Foreskin keratinocyte (primary cell): Measurements from ENCODE around the gene CEP85L.

- RAMPAGE, total RNA: no peak
Measured at GRCh38 chr6:116221006-116221450, 32.8 kb downstream of the TSPYL4 start.

DNA sequence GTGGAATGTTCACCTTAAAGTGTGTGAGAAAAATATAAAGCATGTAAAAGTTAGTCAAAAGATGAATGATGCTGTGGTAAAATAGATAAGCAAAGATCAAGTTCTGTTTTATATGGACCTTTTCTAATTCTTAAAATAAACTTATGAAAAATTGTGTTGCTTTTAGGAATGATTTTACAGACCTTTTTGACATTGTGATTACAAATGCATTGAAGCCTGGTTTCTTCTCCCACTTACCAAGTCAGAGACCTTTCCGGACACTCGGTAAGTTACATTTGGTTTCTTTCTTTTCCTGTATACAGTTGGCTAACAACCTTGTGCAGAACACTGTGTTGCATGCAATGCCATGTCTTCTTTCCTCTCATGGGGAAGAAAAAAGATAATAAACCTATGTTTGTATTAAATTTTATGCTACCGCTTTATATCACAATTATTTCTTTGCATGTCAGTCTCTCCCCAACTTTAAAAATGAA is 31.0 kb downstream of the TSPYL4 start:
- RAMPAGE, total RNA: no peak

GRCh38 chr6:116268850-116269475 is 10.8 kb downstream of the TSPYL1 start:
- RAMPAGE, total RNA: no peak

DNA sequence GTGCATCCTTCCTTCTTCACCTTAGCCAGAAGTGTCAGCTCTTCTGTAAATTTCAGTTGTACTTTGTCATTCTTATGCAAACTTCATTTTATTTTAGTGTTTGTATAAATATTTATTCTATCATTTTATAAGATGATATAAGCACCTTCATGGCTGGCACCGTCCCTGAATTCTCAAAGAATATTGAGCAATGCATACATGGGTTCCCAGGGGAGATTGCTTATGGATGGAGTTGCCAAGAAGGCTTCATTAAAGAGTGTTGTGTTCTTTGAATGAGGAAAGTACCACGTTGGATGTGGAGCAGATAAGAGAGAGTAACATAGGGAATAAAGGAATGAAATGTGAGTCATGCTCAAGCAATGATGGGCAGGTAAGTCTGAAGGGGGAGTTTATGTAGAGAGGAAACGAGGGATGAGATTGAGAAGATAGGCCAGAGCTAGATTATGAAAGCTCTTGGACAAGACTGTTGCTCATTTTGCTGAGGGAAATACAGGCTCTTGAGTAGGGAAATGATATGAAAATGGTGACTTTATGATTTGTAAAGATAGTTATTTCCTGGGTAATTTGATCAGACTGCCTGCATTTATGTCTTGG is 10.3 kb downstream of the DSE start:
- RAMPAGE, total RNA: no peak

DNA sequence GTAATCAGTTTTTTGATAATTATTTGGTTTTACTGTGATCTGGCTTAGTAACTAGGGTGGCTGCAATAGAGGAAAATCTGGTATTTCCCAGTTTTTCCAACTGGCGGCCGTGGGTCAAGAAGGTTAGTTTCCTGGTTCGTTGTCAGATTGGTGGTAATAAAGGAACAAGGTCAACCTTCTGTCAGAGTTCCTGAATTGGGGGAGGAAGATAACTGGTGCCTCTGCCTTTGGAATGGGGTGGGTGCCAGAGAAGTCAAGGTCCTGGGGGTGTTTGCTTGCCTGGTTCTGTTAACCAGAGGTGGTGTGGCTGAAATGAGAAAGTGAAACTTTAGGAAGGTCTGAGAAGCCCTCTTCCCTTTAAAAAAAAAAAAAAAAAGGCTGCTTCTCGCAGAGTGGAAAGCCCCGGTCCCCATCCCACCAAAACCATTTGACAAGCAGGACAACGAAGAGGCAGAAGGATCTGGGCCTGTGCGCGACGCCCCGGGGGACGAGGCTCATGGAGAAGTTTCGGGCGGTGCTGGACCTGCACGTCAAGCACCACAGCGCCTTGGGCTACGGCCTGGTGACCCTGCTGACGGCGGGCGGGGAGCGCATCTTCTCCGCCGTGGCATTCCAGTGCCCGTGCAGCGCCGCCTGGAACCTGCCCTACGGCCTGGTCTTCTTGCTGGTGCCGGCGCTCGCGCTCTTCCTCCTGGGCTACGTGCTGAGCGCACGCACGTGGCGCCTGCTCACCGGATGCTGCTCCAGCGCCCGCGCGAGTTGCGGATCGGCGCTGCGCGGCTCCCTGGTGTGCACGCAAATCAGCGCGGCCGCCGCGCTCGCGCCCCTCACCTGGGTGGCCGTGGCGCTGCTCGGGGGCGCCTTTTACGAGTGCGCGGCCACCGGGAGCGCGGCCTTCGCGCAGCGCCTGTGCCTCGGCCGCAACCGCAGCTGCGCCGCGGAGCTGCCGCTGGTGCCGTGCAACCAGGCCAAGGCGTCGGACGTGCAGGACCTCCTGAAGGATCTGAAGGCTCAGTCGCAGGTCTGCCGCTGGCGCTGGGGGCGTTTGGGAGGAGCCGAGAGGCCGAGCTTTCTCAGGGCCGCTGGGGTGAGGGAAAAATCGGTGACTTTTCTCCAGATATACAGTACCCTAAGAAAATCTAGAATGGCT is 634 bp downstream of the CALHM6 start:
- RAMPAGE, total RNA: no peak

DNA sequence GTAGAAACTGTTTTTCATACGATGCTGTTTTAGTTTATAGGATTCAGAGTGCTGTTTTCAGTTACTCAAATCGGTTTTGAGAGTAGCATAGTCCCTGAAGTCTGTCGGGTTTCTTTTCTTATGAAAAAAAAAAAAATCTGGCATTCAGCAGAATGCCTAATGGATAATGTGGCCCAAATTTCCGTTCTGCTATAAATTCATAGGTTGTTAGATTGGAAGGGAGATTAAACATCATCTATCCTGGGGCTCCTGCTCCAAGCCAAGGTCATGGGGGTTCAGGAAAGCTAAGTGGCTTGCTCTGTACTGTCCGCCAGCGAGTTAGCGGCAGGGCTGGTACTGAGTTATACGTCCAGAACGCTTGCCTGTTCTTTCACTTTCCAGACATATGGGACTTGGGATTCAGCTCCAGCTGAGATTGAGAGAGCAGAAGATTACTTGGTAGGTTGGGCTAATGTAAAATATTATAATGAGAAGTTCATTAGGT is 779 bp downstream of the RWDD1 start:
- RAMPAGE, total RNA: no peak

- RAMPAGE, total RNA: no peak
Measured at GRCh38 chr6:117425373-117425861, 325 bp downstream of the ROS1 start.

- RAMPAGE, total RNA: no peak
Measured at GRCh38 chr6:117908376-117908869, 1.4 kb downstream of the SLC35F1 start.

- RAMPAGE, total RNA: no peak
Measured at GRCh38 chr6:117999134-117999563, 92.1 kb downstream of the SLC35F1 start.

GRCh38 chr6:118384394-118384724 is 163.7 kb upstream of the PLN start:
- RAMPAGE, total RNA: no peak

- RAMPAGE, total RNA: no peak
Measured at GRCh38 chr6:118552803-118553122, 4.7 kb downstream of the PLN start.

- RAMPAGE, total RNA: no peak
Measured at GRCh38 chr6:118557539-118557888, 9.4 kb downstream of the PLN start.

GRCh38 chr6:118651405-118651880 is at the start of gene CEP85L:
TSS of gene CEP85L (minus strand) at chr6:118651591.
- RAMPAGE, total RNA: no peak

GRCh38 chr6:118664902-118665505 is 13.6 kb upstream of the CEP85L start:
- RAMPAGE, total RNA: no peak

GRCh38 chr6:118748160-118749335 is 97.2 kb upstream of the CEP85L start:
- RAMPAGE, total RNA: no peak

GRCh38 chr6:118815127-118816198 is 78.5 kb upstream of the ASF1A start:
- RAMPAGE, total RNA: no peak

GRCh38 chr6:118893046-118893272 is 993 bp upstream of the ASF1A start:
- RAMPAGE, total RNA: no peak

GRCh38 chr6:118893273-118893503 is 764 bp upstream of the ASF1A start:
- RAMPAGE, total RNA: no peak

DNA sequence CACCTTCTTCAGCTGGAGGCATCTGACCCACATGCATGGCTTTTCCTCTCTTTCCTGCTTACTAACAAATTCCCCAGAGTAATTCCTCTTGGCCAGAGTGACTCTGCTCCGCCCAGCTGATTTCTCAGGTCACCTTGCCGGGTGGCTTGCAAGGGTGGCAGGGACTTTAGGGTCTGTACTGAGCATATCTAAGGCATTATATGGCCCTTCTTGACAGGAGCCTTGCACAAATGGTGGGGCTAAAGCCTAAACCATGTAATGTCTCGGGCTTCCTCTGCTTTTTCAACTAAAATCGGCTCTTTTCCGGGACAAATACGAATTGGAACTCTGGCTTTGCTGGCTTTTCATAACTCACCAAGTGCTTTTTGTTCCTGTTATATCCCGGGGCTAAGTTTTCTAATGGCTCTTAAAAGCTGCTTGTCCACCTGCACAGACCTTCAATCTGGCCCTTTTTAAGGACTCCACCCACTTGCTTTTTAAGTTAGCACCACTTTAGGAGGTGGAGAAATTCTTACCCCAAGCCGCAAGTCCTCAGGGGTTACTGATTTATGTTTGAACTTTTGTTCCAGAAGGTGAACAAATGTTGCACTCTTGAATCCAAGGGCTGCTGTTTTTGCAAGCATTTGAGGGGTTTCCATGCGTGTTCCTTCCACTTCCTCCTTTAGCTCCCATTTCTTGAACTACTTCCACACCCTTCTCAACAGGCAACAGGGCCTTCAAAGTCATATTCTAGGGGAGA is 37.9 kb downstream of the FAM184A start:
- RAMPAGE, total RNA: no peak

DNA sequence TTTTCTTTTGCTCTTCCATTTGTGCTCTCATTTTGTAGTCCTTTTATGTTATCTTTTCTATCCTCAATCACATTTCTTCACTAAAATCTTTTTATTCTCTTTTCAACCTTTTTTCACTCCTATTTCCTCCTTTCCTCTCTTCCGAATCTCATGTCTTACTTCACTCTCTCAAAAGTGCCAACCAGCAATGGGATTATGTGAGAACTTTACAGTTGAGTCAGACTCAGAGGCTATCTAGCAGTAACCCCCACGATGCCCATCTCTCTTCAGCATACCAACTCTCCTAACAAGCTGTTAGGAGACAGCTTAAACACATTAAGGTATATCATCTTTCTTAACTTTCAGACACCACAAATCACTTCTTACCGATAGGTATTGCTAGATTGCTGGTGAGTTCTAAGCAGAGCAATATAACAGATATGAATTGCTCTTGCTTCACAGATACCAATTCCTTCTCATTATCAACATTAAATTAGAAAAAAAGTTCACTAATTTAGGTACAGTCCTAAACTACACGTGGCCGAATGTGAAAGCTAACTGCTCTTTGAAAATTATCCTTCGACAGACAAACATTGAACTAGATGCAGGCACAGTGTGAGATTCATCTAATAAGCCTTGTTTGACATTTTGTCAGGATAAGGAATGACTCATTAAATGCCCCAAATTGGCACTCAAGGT is 1.3 kb downstream of the FAM184A start:
- RAMPAGE, total RNA: no peak